Pulmonary artery (tissue), 1 donor: ENCODE measurements around a stretch of chr1.

DNA sequence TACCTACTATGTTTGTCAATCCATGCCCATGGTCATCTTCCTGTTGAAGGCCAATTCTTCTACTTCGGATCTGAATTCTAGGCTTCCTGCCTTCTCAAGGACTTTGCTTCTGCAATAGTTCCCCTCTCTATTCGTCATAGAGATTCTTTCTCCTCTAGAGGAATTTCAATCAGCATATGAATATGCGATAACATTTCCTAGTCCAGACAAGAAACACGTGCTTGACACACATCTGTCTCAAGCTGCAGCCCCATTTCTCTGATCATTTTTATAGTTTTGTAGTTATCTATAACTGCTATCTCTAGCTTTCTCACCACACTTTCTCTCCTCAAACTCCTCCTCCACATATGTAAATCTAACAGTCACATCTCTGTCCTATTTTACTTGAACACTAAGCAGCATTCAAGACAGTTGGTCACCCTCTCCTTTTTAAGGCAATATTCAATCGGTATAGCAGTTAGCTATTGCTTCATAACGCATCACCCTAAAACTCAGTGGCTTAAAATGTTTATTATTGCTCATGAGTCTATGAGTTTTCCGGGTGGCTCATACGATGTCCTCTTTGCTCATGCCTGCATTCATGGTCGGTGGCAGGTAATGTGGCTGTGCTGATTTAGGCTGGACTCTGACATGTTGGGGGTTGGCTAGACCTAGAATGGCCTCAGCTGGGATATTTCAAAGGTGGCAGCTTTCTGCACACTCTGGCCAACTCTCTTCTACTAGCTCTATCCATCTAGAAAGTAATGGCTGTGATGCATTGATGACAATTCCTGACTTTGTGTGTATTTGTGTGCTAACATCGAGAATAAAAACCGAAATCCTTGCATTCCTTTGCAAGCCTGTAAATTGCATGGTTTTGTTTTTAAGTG, 20.7 kb downstream of the ATP6V1G3 start:
- PRO-cap: no peak

- PRO-cap: no peak
These were observed 40.0 kb upstream of the PTPRC start for GRCh38 chr1:198598649-198599453.

DNA sequence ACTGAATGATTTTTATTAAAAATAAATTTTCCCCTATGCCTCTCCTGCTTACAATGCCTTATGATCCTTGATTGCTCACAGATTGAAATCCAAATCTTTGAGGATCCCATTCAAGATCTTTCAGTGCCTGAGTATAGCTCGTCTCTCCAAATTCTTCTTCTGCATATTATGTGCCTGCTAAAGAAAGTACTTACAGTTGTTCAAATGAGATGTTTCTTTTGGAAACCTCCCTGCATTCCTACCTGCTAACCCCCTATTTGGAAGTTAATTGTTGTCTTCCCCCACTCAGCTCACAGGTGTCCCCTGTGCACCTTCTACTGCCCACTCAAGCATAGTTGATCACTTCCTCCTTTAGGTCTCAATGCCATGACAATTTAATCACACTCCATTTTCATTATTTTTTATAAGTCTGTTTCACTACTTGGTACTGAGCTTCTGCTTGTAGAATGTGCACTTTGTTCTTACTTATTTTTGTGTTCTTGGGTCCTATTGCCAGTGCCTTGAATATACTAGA, 16.3 kb upstream of the PTPRC start:
- PRO-cap: no peak

GRCh38 chr1:198639757-198640357, 1.0 kb downstream of the PTPRC start:
- PRO-cap: no peak

- PRO-cap: no peak
These were observed 9.3 kb downstream of the PTPRC start for GRCh38 chr1:198648219-198648482.

DNA sequence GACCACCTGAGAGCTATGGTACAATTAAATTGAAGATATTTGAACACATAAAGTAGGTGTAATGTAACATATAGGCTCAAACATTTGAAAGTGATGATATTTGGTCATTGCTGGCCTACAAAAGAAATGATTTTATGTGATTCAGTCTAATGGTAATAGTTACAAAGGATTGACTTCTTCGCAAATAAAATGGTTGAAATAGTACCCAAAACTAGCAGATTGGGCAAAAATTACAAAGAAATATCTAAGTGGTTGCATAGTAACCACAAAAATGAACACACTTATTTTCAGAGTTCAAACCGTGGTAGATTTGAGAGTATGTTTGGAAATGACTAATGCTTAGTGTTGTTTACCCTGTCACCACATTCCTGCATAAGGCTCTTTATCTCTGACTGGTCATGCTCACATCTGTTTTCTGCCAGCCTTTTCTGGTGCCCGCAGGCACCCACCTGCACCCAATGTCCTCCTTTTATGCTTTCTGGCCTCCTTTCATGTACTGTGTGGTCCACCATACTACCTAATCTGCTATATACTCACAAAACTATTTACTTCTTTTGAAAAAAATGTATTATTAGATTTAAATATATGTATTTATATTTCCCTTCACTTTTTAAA, 30.2 kb downstream of the PTPRC start:
- PRO-cap: no peak

GRCh38 chr1:198750425-198750781, 111.6 kb downstream of the PTPRC start:
- PRO-cap: no peak

- PRO-cap: no peak
These were observed 264.4 kb downstream of the PTPRC start for GRCh38 chr1:198903137-198903798.

DNA sequence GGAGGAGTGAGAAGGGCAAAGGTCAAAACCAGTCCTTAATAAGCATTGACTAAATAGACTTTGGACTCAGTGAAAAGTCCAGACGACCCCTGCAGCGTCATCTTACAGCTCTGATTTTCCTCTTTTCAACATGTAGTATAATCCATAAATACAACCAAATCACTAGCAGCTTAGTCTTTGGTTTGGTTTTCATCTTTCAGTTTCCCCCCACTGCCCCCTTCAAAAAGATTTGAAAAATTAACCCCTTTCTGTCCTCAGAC, 290.3 kb downstream of the PTPRC start:
- PRO-cap: no peak

- PRO-cap: no peak
These were observed 578.8 kb upstream of the NR5A2 start for GRCh38 chr1:199448784-199449059.

GRCh38 chr1:199865549-199866488, 161.7 kb upstream of the NR5A2 start:
- PRO-cap: no peak

DNA sequence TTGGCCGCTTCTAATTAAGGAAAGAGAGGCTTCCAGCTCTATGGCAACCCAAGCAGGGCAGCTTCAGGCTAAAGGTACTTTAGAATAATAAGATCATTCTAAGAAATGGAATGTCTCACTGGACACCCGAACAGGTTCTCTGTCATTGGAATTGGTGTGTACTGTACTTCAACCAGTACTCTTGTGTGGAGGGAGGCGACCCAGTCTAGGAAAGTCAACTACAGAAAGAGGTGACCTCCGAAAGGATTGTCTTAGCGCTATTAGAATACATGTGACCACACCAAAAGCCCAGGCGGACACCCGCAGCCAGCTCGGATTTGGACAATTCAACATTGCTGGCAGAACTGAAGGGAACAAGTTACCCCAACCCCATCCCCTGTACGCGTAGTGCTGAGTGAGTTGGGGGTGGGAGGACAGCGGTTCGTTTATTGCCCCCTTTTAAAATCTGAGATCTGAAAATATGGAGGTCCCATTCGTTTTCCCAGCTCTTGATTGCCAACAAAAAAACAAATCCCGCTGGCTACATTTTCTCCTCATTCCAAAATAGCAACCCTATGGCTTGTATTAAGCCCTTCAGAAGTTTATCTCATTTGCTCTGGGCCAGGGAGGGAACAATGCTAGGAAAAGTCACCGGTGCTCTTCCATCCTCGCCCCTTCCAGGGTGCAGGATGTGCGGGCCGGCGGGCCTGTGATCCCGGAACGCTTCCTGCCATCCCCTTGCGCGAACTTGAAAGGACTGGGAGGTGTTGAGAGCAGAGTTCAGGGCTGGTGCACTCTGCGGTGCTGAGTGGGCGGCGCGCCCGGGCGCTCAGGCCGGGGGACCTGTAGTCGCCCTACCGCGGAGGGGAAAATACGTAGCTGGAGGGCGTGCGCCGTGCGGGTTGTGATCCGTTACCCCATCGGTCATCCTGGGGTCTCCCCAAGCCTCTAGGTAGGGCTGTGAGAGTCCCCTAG, 12.8 kb downstream of the NR5A2 start:
- PRO-cap: no peak

DNA sequence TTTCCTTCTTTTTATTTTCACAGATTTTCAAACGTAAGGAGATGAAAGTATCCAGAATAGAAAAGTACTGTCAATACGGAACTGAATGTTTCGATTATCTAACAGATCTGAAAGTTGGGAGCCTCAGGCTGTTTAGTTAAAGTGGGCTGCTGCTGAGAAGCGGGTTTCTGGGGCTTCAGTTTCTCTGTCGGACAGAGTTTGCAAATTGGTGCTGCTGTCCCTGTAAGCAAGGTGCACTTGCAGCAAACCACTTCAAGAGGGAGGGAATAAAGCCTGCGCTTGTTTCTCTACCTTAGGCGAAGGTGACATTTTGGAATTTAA, 15.6 kb downstream of the NR5A2 start:
- PRO-cap: no peak

DNA sequence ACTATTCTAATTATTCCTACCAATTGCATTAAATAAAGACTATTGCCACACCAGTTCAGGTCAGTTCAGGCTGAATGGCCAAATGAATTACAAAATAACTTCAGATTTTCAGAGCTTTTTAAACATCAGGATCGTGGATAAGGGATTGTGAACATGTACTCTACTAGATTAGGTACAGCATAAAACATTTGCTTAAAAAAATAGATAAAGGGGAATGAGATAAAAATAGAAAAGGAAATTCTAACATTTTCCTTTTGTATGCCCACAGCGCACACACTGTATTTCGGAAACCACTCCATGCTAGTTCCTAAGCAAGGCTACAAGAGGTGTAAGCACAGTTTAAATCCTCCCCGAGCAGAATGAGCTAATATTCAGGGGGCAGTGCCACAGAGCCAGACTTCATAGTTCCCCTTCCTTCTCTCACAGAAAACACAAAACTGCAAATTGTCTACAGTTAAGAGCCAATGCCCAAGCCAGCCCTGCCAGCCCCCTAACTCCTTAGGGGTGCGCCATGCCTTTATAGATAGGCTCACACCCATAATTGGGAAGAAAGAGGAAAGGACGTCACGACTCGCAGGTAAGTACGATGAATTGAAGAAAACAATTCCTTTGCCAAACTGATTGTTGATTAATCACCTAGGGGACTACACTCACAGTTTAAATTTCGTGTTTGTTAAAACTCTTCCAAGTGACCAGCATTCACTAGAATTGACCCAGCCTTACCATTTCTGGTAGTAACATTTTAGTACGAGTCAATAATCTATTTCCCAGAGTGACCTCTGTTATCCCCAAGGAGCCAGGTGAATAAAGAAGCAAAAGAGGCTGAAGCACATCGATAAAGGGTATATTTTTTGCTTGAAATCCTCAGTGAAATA, 159.3 kb downstream of the ZNF281 start:
- PRO-cap: no peak

DNA sequence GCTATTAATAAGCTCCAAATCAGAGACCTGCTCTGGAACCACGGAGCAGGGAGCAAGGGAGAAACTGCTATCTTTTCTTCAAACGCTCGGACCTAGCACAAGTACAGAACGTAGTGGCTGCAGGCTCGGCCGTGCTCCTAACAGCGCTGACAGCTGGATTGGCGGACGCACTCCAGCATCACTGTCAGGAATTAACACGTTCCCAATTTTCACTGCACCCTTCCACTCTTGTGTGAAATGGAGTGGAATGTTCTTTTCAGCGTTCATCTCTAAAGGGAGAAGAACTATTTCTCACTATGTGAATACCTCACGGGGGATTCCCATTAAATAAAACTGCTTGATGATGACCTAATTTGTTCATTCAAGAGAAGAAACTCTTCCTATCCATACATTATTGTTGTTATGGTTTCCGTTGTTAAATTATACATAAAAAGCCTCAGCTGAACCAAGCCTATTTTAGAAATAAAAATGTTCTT, 106.9 kb downstream of the ZNF281 start:
- PRO-cap: no peak

- PRO-cap: no peak
These were observed 35.9 kb downstream of the ZNF281 start for GRCh38 chr1:200373831-200374541.

- PRO-cap: no peak
These were observed 11.0 kb downstream of the CAMSAP2 start for GRCh38 chr1:200749677-200750182.

- PRO-cap: no peak
These were observed 22.0 kb downstream of the CAMSAP2 start for GRCh38 chr1:200760729-200761149.

DNA sequence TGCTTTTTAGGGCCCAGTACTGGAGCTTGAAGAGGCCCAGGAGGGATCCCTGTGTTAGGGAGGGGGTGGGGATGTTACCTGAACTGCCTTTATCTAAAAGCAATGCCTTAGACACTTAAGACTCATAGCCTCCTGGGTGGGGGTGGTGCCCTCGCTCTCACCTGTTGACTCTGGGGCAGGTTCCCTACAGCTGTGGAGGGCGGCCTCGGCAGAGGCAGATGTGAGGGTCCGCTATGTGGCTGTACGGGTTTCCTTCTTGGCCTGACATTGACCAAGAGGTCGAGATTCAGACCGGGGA, 728 bp downstream of the INAVA start:
- PRO-cap: no peak

GRCh38 chr1:200896498-200897554, 2.1 kb downstream of the INAVA start:
- PRO-cap: no peak